ENCODE measurements around a stretch of chr20.

DNA sequence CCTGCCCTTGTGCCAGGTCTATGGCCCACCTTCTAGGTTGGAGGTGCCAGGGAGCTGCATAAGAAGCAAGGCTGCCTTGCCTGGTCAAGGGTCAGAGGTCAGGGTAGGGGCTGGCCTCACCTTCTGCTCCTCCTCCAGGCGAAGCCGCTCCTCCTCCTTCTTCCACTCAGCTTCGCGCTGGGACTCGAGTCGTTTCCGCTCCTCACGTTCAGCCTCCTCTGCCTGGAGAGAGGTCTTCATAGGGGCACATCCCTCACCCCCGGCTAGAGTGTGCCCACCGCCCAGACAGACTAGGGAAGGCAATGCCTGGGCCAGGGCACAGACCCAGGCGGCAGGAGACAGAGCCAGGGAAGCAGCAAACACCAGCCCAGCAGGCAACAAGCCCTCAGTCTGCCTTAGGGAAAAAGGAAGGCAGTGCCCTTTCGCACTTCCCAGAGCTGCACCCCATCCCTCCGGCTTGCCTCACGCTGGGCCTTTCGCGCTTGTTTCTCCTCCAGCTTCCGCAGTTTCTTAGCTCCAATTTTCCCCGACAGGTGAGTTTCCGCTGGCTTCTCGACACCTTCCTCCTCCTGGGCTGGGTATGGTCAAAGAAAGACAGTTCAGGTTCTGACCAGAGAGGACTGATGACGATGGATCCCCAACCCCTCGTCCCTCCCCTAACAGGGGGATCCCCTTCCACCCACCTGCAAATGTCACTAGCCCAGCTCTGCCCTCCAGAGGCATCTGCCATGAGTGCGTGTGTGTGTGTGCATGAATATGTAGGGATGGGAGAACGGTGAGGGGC is 4.4 kb downstream of the DDRGK1 start:
- PRO-cap = no peak
- RAMPAGE, long total RNA, 3 experiments = no peak in any of the 3 experiments

DNA sequence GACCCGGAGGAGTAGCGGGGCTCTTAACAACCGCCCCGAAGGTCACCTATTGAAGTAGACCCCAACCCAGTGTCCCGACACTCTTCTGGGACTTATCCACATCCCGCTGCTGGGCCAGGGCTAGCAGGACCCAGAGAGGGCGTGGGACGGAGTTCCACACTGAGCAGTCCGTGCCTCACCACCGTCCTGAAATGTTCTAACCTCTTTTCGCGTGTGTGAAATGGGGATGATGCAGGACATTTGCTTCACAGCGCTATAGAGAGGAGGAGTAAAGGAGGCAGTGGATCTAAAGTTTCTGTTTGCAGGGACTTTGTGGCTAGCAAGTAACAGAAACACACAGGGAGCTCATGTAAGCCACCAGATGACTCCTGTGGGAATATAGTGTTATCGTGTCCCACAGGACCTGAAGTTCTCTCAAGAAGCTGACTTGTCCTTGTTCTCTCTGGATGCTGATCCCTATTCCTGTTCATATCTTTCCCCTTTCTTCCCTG is 626 bp downstream of the ITPA start:
- PRO-cap = no peak
- RAMPAGE, long total RNA, 3 experiments = no peak in any of the 3 experiments

DNA sequence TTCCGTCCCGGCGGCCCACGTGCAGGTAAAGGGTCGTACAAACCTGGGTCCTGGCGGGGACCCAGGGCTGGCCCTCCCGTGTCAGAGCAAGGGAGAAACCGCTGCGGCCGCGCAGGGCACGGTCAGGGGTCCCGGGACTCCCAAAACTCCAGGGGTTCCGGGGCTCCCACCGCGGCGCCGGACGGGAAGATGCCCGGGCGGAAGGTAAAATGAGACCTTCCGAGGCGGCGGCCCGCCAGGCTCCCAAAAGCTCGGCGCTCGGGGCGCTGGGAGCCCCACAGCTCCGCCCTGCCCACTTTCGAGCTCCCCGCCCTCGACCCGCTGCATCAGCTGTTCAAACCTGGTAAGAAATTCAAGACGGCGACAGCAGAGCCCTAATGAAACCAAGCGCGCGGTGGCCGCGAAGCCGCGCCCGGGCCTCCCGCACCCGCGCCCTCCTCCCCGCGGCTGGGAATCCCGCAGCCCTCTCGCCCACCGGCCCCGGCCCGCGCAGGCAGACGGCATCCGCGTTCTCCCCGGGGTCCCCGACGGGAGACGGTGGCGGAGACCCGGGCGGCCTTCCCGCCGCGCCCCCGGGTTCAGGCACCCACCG is 389 bp downstream of the SLC4A11 start:
- PRO-cap = no peak
- RAMPAGE, long total RNA, 3 experiments = no peak in any of the 3 experiments

GRCh38 chr20:3250540-3250919 is 11.5 kb upstream of the SLC4A11 start:
- PRO-cap = no peak
- RAMPAGE, long total RNA, 3 experiments = no peak in any of the 3 experiments

GRCh38 chr20:3545468-3545836 is 74.6 kb downstream of the ATRN start:
- PRO-cap = no peak
- RAMPAGE, long total RNA, 3 experiments = no peak in any of the 3 experiments

DNA sequence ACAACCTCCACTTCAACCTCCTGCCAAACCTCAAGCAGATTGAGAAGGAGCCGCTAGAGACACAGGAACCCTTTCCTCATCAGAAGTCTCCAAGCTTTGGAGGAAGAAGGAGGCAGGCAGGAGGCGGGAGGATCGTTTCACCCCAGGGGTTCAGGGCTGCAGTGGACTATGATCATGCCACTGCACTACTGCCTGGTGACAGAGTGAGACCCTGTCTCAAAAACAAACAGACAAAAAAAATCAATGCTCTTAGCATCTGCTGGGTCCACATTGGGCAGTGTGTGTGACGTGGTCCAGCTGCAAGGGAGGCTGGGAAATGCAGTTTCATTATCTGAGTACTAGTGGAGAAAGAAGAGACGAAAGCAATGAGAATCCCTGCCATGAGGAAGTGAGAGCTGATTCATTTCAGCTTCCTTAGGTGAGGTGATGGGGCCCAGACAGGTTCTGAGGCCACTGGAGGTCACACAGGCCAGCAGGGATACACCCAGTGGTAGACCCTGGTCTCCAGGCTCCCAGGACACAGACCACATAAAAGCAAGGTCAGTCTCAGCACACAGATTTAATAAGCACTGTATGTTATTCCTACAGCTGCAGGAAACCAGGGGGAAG is 4.4 kb downstream of the GFRA4 start:
- PRO-cap = no peak
- RAMPAGE, long total RNA, 3 experiments = no peak in any of the 3 experiments

DNA sequence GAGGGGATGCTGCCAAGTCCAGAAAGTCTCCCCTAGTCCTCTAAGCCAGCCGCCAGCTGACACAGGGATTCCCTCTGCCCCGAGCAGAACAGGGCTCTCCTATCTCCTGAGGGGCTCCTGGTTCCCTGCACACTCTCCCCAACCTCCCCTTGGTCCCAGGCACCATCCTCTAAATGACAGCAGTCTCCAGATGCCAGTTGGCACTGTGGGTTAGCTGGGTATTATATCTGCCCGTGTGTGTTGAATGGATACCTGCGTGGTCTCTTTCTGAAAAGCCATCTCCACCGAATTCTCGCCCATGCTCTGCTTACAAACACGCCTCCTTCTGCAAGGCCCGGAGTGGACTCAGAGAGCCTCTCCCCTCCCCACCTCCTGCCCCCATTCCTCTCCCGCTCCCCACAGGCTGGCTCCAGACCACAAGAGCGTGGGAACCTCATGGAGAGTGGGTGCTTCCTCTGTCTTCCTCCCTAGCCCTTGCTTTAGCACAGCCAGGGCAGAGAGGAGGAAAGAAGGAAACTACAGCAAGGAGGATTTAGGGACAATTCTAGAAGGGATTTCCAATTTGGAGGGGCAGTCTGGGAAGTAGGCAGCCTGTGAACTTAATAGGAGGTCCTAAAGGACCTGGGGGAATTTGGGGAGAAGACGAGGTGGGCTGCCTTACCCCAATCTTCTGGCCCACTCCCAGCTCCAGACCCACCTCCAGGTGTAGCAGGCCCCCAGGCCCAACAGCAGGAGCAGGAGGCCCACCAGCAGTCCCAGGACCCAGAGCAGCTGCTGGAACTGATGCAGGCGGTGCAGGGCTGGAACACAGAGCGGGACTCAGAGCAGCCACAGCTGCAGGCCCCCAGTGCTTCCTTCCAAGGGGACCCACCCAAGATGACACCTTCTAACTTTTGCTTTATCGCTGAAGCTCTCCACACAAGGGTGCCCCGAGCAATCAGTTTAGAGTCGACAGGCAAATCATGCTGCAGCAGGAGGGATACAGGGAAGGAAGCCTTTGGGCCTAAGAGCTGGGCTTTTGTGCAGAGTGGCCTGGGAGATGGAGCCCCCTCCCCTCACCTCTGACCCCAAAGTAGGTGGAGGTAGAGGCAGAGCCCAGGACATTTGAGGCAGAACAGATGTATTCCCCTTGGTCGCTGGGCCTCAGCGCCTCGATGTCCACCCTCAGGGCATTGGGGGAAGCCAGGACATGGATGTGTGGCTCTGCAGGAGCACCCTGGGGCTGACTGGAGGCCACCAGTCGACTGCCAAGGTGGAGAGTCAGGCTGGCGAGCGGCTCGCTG is 7.5 kb upstream of the ADAM33 start:
- PRO-cap = no peak
- RAMPAGE, long total RNA, 3 experiments = no peak in any of the 3 experiments

GRCh38 chr20:3697667-3698306 is 14.6 kb downstream of the SIGLEC1 start:
- PRO-cap = no peak
- RAMPAGE, long total RNA, 3 experiments = no peak in any of the 3 experiments

DNA sequence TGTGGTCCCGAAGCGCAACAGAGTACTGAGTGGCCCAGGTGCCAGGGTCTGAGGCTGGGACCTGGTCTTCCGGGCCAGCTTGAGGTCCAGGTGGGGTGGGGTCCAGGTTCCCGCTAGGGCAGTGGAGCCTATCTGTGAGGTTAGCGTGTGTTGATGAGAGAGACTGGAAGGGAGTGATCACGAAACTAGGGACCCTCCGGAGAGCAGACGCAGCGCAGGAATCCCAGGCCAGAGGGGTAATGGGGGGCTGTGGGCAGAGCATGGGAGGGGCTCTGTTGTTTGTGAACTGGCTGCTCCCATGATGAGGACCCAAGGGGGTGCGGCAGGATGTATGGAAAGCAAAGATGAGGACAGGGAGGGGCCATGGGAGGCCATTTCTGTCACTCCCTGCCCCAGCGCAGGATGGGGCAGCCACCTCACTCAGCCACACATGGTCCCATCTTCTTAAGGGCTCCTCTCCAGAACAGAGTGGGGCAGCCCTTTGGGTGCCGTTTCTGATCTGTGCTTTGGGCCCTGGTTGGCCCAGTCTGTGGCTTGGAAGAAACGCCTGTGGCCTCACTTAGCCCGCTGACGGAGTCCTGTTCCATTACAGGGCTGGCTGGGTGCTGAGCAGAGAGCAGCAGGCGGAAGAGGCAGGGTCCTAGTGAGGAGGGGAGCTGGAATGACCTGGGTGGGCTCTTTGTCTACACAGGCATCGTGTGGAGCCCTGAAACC is 876 bp downstream of the HSPA12B start:
- PRO-cap = no peak
- RAMPAGE, long total RNA, 3 experiments = no peak in any of the 3 experiments

GRCh38 chr20:3758533-3759031 is 9.0 kb downstream of the ADISSP start:
- PRO-cap = bidirectional peak, plus-strand start at chr20:3758797, minus-strand start at chr20:3758667
- RAMPAGE, long total RNA, 3 experiments = start-site peak on the minus strand in 1 of 3 experiments, at chr20:3758634-3758655 at its widest, 15 reads per replicate

DNA sequence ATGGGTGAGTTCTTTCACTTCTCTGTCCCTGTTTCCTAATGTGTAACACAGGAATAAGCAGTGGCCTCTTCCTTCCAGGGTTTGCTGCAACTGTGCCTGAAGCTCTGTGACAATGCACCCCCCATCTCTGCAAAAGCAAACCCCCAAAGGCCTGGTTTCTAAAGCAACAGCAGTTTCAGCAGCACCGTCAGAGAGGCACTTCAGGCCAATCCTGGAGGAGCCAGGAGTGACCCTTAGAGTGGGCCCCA is 2.2 kb downstream of the ADISSP start:
- PRO-cap = unidirectional peak, minus-strand start at position 86 of the sequence
- RAMPAGE, long total RNA, 3 experiments = no peak in any of the 3 experiments

DNA sequence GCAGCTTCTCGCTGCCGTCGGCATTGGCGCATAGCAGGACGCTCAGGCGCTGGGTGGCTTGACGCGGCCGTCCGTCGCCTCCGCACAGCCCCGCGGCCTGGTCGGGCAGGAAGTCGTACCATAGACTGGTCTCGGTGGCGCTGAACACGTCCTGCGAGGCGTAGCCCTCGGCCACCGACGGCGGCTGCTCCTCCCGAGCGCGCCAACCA is 870 bp downstream of the CENPB start:
- PRO-cap = unidirectional peak, plus-strand start at position 121 of the sequence
- RAMPAGE, long total RNA, 3 experiments = no peak in any of the 3 experiments

GRCh38 chr20:3907062-3907361 is 17.8 kb downstream of the PANK2 start:
- PRO-cap = no peak
- RAMPAGE, long total RNA, 3 experiments = no peak in any of the 3 experiments

- PRO-cap = no peak
- RAMPAGE, long total RNA, 3 experiments = no peak in any of the 3 experiments
Observed at GRCh38 chr20:3930510-3931602, 41.7 kb downstream of the PANK2 start.

GRCh38 chr20:3981195-3981595 is 34.2 kb downstream of the RNF24 start:
- PRO-cap = no peak
- RAMPAGE, long total RNA, 3 experiments = no peak in any of the 3 experiments

GRCh38 chr20:4040355-4040817 is 25.0 kb upstream of the RNF24 start:
- PRO-cap = no peak
- RAMPAGE, long total RNA, 3 experiments = no peak in any of the 3 experiments

GRCh38 chr20:4064130-4065114 is 49.1 kb upstream of the RNF24 start:
- PRO-cap = bidirectional peak, plus-strand start at chr20:4064902, minus-strand start at chr20:4064697
- RAMPAGE, long total RNA, 3 experiments = no peak in any of the 3 experiments

GRCh38 chr20:4108607-4109283 is 39.9 kb upstream of the SMOX start:
- PRO-cap = no peak
- RAMPAGE, long total RNA, 3 experiments = no peak in any of the 3 experiments

- PRO-cap = no peak
- RAMPAGE, long total RNA, 3 experiments = no peak in any of the 3 experiments
Observed at GRCh38 chr20:4189323-4189712, 40.7 kb downstream of the SMOX start.

GRCh38 chr20:4698985-4700245 is 13.2 kb downstream of the PRNP start:
- PRO-cap = no peak
- RAMPAGE, long total RNA, 3 experiments = no peak in any of the 3 experiments

Measured in subcutaneous adipose tissue (tissue), 3 donors.